LUHMES (cell line): ENCODE measurements around a stretch of chr22.

GRCh38 chr22:23241944-23242728 is 61.8 kb downstream of the BCR start:
- PRO-cap = no peak

- PRO-cap = no peak
Measured at GRCh38 chr22:23255103-23255517, 74.8 kb downstream of the BCR start.

DNA sequence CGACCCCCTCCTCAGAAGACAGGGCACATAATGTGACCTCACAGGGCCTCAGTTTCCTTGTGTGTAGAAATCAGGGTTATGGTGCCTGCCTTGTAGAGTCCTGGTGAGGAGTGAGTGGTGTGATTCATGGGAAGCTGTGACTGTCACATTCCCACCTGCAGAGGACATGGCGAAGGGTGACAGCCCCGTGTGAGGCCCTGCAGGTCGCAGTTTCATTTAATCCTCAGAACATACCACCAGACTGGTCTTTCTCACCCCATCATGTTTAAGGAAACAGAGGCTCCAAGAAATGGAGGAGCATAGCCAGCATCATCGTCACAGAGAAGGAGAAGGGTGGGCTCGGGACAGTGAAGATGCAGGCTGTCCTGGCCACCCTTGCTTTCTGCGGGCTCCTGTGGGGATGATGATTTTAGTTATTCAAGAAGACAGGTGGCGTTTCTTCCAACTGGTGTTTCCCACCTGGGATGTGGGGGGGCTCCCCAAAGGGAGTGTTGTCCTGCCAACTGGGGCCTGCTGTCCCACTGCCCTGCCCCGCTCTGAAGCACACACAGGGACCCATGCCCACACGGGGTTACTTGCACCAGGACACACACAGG is 100.1 kb downstream of the BCR start:
- PRO-cap = no peak

DNA sequence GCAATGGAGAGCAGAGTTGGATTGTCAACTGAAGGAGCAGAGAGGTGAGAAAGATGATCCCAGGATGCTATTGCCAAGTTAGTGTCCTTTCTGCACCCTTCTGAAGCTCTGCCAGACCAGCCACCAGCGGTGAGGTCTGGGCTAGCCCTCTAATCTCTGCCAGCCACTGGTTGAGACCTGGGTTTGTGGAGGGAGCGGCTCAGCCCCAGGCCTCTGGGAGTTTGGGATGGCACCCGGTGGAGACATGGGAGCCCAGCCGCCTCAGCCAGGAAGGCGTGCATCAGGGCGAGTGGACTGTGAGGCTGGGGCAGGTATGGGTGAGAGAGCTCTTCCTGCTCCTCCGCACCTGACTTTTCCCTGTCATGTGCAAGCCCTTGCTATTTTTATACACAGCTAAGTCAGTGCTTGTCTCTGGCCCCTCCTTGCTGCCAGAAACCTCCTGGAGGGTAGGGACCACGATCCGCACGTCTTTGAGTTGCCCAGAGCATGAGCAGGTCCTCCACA is 53.6 kb downstream of the IGLL1 start:
- PRO-cap = no peak

DNA sequence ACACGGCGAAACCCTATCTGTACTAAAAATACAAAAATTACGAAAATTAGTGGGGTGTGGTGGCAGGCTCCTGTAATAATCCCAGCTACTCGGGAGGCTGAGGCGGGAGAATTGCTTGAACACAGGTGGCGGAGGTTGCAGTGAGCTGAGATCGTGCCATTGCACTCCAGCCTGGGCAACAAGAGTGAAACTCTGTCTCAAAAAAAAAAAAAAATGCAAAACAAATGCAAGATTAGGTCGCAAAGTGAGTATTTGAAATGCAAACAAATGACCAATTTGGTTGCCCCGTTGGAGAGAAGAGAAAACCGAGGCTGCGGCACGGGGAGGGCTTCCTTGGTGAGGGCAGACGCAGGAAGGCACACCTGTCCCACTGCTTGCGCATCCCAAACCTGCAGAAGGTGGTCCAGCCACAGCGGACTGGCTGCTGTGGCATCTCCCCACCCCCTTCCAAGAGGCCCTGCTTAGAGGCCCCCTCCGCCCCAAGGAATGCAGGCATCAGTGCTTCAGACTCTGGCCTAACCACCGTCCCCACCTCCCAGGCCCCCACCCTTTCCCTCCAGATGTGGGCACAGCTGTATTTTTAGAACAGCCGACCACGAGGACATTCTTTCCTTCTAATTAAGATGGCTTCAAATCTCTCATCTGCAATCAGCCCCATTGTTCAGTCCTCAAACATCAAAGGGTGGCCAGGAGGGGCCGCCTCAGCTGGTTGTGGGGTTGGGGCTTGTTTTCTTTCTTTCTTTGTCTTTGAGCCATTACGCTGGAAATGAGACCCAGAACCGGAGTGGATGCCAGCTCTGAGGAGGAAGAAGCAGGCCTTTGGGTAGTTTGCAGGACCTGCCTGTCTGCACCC is 9.2 kb upstream of the DERL3 start:
- PRO-cap = no peak

DNA sequence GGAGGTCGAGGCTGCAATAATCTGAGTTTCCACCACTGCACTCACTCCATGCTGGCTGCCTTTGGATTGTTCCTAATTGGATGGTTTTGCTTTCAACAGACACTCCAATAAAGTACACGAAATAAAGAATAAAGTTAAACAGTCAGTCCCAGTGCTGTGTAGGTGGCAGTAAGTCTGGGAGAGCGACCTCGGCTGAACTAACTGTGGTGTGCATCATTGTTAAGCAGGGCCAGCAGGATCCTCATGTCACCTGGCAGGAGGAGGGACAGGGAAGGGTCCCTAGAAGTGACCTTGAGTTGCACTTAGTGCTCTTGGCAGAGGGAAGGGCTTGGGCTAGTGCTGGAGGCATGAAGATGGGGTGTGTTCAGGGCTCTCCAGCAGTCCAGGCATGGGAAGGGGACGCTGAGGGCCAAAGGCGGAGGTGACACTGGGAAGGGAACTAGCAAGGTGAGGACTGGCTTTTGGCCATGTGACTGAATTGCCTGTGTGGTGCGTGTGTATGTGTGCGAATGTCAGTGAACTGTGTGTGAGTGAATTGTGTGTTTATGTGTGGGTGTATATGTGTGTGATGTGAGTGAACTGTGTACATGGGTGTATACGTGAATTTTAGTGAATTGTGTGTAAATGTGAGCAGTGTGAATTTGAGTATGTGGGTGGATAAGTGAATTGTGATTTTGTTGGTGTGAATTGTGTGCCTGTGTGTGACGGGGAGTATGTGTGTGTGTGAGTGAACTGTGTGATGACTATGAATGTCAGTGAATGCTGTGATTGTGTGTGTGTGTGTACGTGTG is 3.3 kb downstream of the DDTL start:
- PRO-cap = no peak

- PRO-cap = no peak
Measured at GRCh38 chr22:23979637-23980320, 5.5 kb upstream of the DDT start.

DNA sequence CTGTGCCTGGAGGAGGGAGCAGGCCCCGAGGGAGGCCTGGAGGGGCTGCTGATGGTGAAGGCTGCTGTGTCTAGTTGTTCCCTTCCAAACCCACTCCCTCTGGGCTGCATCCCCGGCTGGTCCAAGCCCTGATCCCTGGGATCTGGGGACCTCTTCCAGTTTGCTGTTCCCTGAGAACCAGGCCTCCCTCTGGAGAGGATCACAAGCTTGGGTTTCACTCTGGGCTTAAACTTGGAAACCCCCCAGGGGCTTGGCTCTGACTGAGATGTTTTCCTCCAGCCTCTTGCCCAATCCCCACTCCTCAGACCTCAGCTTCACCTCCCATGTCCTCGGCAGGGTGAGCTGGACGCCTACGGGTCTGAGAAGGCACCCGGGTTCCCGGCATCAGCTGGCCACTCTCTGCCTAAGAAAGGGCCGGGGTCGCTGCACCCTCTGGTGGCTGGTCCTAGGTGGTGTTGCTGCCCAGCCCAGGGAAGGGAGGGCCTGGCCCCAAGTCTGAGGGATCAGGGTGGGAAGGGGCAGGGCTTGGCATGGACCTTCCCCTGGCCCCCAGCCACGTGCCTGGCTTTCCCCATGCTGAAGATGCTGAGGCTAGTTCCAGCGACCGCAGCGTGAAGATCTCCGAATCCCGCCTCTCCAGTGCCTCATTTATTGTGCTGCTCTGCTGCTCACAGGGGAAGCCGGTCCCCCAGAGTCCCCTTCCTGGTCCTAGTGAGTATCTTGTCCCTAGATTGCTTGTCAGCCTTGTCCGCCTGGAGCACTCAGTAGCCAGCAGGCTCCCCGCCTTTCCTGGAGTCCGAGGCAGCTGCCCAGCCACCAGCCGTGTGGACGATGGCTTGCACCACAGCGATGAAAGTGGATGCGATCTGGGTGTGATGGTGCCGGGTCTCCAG is 2.7 kb upstream of the GGT5 start:
- PRO-cap = no peak

DNA sequence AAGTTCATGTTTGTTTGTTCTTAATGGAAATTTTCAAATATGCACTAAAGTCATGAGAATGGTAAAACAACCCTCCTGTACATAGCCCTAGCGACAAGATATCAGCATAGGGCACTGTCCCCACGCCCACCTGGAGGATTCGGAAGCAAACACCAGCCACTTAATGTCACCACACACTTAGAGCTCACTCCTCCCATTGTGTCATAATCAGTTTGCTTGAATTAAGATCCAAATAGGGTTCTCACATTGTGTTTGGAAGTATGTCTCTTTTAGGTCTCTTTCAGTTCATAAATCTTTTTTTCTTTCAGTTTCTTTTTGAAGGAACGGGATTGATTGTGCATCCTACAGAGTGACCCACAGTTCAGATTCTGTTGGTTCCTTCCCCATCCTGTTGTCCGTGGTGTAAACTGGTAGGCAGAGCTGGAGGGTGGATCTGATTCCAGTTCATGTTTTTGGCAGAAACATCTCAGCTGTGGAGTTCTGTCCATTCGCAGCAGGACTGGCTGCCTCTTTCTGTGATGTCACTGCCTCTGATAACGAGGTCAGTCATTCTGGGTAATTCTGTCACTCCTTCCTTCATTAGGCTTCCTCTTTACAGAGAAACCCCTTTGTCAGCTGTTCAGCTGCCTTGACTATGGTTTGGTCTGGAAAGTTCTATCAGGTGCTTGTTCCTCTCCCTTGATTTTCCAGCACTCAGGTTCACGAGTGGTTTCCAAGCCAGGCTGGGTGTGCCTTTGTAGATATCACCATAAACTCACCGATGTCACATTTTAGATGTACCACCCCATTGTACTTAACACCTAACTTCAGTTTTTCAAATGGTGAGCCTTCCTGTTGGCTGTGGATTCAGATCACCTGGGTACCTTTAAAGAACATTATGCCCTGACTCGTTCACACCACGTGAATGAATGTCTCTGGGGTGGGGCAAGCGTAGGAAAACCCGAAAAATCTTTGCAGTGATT is 26.2 kb upstream of the ADORA2A start:
- PRO-cap = no peak

- PRO-cap = no peak
Measured at GRCh38 chr22:24422229-24422667, 5.2 kb upstream of the ADORA2A start.

- PRO-cap = no peak
Measured at GRCh38 chr22:24435553-24436132, 8.2 kb downstream of the ADORA2A start.

DNA sequence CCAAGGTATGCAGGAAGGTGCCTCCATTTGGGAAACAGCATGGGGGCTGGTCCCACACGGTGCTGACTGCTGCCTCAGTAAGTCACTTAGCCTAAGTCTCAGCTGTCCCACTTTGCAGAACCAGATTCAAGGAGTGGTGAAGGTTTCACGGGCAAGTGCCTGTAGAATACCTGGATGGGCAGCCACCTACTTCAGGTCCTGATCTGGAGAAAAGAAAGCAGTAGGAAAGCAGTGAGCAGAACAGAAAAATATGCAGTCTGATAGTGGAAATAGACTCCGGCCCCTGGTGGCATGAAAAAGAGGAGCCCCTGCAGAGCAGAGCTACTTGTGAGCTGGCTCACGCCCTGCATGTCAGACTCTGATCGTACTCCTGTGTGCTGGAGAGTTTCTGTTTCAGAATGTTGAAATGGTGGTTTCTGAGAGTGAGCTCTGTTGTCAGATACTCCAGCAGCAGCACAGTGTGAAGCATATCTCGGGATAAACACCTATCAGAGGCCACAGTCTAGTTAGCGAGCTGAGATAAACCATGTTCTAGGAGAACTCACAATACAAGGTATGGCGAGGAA is 33.3 kb downstream of the ADORA2A start:
- PRO-cap = no peak

- PRO-cap = no peak
Measured at GRCh38 chr22:24499546-24500126, 4.5 kb downstream of the UPB1 start.

- PRO-cap = no peak
Measured at GRCh38 chr22:24511211-24511613, 16.1 kb downstream of the UPB1 start.

DNA sequence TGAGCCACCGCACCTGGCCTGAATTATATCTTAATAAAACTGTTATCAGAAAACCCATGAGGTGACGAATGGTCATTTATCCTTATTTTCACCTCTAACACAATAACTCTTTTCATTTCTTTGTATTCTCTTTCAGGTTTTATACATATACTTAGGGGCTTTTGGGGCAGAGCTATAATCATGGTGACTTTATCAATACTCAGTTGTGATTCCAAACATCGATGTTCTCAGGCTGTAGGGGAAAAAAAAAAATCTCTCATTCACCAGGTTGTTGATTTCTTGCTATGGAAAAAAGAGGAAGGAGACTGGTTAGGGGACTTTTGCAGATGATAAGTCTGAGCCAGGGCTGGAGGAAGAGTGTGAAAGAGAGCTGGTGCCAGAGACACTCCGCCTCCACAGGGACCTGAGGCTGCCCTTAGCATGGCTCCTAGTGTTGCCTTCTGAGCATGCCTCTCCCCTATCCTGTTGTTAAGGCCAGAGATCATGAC is 16.8 kb downstream of the UPB1 start:
- PRO-cap = no peak

GRCh38 chr22:24543720-24544554 is 11.0 kb downstream of the GUCD1 start:
- PRO-cap = no peak

DNA sequence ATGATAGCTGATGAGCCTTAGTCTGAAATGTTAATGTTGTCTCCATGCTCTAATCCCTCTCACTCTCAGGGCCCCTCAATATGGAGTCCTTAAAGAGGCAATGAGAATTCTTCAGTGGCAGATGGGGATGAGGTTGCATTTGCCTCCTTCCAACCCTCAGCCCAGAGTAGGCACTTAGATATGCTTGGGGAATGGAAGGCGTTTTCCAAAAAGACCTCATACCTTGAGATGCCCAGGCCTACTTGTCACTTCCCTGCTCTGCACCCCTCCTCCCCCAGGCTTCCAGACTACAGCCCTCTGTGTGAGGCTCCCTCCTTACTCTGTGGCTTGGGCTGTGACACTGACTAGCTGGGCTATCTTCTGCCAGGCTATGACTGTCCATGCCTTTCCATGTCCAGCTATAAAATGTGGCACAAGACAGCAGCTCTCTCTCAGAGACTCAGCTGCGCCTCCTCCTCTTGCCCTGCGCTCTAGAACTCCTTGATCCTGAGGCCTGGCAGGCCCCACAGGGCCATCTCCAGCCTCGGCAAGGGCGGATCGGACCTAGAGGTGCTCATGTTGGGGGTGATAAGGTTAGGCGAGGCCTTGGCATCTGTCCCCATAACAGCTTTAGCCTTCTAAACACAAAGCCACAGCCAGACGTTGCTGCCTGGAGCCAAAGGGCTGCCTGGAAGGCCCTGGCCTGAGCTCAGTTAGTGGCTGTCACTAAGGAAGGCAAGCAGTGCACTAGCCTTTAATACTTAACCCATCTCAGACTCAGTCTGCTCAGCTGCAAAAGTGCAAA is 1.4 kb downstream of the GUCD1 start:
- PRO-cap = no peak

GRCh38 chr22:24608197-24608429 is 5.1 kb downstream of the GGT1 start:
- PRO-cap = no peak

- PRO-cap = no peak
Measured at GRCh38 chr22:24660627-24660982, 57.6 kb downstream of the GGT1 start.

DNA sequence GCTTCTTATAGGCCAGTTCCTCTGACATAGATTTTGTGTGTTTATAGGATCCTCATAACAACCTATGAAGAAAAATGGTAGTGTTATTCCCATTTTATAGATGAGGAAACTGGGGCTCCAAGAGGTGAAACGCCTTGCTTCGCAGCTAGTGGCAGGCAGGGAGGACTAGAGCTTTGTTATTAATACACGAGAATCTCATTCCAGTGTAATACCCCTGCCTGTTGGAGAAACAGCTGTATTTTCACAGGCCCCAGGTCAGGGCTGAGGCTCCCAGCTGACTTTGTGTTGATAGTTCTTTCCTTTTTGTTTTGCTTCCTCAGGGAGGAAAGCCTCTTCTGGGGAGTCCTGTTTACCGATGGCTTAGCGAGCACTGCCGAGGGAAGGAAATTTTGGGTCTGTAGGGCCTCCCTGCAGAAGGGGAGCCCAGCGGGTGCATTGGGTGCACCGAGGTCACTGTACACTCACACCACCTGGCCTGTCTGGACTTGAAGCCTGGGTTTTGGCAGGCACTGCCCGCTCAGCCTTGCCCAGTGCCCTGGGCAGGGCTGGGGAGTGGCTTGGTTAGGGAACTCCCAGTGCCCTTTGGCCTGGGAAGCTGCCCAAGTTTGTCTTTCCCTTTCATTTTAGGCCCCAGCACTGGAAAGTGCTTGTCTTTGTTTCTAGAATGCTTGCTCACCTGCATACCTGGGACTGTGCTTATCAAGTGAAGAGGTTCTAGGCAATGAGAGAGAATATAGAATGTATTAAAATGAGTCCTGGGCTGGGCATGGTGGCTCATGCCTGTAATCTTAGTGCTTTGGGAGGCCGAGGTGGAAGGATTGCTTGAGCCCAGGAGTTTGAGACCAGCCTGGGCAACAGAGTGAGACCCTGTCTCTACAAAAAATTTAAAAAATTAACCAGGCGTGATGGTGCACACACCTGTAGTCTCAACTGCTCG is 13.7 kb downstream of the KIAA1671 start:
- PRO-cap = no peak